Left common carotid artery plus branches (tissue), 1 donor: ENCODE data around the genes TMCC2, KLHDC8A and NUCKS1.

DNA sequence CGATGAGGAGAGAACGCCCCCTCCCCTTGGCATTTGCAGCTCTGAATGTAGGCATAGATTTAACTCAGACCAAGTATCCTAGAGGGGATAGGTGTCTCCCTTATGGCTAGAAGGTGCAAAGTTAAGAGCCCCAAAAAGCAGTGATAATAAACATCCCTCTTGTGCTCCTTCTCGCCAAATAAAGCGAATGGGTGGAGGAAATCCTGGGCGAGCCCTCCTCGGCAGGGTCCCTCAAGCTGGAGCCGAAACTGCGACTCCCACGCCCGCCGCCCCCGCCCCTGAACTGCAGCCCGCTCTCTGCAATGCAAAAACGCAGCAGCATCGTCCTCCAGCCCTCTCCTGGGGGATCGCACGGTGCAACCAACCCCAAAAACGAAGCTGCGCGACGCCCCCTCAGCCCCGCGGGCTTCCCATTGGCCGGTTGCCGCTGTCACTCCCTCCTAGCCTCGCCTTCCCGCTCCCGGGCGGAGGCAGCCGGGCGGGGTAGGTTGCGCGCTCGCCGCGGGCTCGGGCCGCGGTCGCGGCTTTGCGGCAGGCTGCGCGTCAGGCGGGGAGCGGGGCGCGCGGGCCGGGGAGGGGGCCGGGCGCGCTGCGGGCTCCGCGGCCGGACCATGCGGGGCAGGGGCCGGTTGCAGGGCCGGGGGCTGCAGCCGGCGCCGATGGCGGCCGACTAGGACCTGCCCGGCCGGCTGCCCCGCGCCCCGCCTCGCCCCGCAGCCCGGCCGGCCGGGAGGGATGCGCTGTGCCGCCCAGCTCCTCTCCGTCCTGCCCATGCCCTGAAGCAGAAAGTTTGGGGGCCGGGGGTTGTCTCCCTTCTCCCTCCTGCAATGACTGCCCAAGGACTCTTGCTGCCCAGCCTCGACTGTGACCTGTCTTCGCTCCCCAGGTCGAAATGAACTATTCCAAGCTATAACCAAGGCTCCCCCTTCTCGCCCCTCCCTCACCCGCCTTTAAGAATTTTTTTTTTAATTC lies at the start of gene TMCC2:
Gene TMCC2, plus strand, starts transcription at position 491 of the 972 bp plus-strand sequence.
- PRO-cap, result bidirectional peak, plus-strand start at position 534 of the sequence, minus-strand start at position 341 of the sequence

DNA sequence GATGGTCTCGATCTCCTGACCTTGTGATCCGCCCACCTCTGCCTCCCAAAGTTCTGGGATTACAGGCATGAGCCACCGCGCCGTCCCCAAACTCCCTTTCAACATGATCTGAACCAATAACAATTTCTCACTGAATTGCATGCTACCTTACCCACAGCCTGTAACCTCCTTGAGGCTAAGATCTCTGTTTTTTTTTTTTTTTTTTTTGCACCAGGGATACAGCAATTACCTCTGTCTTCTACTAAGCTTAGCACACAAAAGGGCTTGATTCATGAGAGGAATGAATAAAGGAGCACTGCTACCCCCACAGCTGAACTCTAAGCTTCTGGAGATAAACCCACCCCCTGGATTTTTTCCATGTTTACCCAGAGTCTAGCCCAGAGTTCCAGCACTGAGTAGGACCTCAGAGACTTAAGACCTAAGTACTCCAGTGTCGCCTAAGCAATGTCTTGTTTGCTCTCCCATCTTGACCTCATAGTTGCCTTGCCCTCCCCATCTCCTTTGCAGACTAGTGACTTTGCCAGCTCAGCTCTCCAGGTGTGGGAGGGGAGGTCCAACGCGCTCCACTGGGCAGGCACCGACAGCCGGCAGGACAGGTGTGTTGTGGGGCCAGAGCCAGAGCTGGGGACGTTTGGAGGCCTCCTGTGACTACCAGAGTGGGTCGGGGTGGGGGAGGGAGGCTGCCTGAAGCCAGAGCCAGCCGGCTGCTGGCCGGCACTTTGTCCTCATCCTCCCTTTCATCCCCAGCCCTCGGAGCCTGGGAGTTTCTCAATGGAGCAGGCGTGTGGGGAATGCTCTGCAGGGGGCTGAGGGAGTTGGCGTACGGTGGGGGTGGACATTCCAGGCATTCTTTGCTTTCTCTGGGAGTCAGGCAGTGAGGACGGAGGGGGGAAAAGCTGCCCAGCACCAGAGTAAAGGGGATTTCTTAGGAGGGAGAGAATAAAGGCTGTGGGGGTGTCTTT lies 20.5 kb downstream of the NUAK2 start:
- PRO-cap, result no peak

DNA sequence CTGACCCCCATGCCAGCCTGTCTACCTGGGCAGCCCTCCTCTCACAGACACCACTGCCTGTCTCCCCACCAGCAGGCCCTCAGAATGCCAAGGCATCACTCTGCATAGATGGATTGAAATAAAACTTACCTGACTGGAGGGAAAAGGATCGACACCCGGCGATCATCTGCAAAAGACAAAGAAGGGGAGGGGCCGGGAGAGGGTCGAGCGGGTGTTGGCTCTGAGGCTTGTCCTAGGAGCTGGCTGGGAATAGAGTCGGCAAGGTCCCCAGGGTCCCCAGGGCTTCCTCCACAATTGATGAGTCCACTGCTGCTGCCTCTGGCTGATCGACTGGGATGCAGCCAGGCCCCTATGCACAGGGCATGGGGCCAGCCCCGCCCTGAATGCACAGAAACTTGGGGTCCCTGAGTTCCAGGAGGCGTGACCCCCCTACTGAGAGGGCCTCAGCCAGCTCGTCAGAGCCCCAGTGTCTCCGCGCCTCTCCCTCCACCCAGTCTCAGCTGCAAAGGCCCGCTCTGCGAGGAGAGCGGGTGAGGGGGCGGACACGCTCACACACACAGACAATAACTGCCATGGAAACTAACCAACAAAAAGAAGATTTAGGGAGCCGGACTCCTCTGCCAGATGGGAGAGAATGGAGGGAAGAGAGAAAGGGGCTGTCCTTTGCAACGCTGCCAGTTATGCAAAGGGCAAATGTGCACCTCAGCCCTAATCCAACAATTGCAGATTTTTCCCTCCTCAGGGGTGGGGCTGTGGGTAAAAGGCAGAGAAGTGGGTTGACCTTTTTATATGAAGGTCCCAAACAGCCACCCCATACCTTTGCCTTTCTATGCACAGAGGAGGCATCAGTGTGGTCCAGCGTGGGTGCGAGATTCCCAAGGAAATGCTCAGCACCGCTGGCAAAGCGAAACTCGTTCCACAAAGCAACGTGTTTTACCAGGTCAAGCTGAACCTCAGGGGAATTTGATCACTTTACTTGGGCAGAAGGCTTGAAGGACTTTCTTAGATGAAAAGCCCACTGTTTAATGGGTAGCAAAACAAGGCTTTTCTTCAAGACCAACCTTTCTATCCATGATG lies at the start of gene KLHDC8A:
Gene KLHDC8A, minus strand, starts transcription at position 519 of the 1,077 bp plus-strand sequence.
- PRO-cap, result no peak

DNA sequence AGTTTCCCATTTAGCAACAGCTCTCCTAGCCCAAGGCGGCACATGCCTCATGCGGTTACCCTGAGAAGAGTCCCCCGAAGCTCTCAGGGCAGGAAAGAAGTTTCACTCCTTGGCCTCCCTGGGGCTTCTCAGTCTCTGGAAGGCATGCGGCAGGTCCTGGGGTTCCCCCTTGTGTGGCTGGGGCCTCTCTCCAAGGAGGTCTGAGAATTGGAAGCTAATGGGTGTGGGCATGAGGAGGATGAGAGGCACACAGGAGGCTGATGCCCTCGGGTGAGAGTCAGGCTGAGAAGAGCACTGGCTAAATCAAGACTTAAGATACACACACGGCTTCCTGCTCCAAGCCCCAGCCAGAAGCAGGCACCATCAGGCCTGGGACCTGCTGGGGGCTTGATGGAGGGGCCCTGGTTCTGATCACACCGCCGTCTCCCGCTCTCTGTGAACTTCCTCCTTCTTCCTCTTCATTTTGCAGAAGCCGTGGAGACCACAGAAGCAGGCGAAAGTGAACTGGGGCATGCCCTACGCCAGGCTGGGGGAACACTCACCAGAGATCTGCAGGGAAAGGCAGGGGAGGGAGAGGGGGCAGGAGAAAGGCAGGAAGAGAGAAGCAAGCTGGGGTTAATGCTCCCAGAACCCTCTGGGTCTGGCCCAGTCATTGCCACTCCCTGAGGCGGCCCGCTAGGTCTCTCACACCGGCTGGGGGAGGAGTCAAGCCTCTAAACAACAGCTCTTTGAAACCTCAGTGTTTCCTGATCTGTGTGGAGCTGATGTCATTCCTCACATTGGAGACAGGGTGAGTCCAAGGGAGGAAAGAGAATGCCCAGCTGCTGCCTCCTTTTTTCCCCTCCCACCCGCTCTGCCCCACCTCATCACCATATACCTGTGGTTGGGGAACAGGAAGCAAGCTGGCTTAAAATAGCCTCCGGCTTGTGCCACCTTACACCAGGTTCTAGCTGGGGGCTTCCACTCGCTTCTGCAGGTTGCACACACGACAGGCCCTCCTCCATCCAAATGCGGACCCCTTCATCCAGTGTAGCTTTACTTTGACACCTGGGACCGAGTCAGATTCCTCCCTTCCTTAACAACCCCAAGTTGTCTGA lies 15.0 kb downstream of the BLACAT1 start:
- PRO-cap, result no peak

- PRO-cap, result no peak
Observed at GRCh38 chr1:205449745-205451108, 5.6 kb downstream of the BLACAT1 start.

- PRO-cap, result no peak
Observed at GRCh38 chr1:205542330-205542907, 26.4 kb upstream of the MFSD4A start.

DNA sequence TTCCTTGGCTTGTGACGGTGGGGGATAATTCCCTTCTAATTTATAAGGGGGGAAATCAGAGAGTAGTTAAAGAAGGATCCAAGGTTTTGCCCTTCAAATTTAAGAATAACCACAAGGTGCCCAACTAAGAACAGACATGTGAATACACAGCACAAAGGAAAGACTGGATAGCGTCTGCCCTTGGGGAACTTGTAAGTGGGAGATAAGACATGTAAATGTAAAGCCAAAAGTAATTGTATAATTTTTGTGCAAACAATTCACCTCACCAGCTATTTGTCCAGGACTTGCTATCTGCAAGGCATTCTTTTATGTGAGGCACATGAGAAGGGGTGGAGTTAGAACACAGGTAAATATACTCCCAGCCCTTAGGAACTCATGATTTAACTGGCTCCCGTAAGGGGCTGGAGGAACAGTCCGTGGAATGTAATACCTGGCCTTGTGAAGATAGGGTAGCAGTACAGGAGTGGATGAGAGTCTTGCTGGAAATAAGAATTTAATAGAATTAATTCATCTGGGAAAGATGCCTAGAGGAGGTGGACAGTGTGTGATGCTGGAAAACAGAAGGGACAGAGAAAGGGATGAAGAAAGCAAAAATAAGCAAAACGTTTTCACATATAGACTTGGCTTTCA lies 3.0 kb upstream of the MFSD4A start:
- PRO-cap, result no peak

DNA sequence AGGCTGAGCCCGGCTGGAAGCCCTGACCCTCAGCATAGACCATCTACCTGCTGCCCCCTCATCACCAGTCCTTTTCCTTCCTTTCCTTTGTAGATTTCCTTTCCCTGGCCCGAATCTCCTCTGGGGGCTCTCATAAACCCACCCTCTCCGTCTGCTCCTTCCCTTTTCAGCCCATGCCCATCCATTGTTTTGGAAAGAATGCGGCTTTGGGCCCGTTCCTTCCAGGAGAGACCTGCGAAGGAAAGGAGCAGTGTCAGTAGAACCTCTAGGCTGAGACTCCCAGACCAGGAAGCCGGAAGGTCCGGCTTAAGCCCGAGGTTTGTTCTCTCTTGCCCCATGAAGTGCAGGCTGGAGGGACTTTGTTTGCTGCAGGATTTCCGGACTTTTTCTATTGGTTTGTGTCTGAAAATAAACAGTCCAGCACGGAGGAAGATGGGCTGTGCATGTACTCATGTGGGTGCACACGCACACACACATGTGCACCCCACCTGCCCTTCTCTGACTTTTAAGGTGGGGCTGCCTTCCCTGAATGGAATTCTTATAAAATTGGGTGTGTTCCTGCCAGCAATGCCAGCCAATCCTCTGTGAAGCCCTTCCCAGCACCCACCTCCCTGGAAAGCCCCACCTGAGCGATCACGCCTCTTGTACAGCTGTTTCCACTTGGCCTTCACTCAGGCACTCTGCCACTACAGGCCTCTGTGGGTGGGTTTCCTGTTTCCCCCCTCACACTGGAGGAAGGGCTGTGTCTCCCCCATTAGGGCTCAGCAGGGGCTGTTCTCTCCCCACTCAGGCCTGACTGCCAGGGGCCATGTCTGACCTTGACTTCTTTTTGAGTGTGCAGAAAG lies 13.4 kb downstream of the MFSD4A start:
- PRO-cap, result no peak

GRCh38 chr1:205629771-205630032 lies 2.1 kb downstream of the ELK4 start:
- PRO-cap, result no peak

DNA sequence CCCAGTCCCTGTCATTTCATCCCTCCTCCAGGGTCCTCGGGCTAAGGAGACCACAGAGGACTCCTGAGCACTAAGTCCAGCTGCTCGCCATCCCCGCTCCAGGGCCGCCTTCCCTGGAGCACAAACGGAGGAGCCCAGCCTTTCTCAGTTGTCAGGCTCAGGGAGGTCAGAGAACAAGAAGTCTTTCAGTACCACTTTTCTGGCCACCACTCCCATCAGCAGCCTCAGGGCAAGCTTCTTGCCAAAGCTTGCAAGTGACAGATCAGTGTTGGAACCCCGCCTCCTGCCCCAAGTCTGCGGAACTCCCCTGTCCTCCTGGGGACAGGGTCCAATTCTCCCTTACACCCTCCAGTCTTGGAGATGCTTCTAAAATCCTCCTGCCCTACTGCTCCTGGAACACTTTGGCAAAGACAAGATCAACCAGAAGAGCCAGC lies 12.1 kb downstream of the SLC45A3 start:
- PRO-cap, result no peak

DNA sequence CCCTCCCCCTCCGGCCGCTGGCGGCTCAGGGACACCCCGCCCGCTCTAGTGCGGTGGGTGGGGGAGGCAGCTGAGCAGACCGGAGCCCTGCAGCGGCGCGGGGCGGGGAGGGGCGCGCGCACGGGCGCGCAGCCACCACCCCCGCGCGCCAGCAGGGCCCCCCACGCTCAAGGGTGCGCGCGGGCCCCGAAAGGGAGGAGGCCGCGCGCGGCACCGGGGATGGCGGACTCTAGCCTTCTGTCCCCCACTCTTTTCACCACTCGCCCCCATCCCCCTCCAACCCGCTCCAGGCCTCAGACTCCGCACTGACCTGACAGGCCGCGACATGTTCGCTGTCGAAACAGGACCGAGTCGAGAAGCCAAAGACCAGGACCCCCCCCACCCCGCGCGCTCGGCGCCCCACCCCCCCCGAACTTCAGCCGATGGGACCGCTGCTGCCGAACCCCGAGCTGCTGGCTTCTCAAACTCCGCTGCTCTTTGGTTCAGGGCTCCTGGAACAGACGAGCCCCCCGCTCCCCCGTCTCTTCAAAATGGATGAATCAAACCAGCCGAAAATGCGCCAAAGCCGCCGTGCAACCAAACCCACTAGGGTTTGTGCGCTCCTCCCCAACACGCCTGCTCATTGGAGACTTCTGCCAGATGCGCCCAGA lies at the start of gene NUCKS1:
Gene NUCKS1, minus strand, starts transcription at position 536 of the 650 bp plus-strand sequence.
- PRO-cap, result unidirectional peak, plus-strand start at position 53 of the sequence; unidirectional peak, plus-strand start at position 198 of the sequence; unidirectional peak, minus-strand start at position 527 of the sequence; unidirectional peak, minus-strand start at position 624 of the sequence

GRCh38 chr1:205783763-205784563 lies 8.7 kb upstream of the RAB29 start:
- PRO-cap, result no peak

DNA sequence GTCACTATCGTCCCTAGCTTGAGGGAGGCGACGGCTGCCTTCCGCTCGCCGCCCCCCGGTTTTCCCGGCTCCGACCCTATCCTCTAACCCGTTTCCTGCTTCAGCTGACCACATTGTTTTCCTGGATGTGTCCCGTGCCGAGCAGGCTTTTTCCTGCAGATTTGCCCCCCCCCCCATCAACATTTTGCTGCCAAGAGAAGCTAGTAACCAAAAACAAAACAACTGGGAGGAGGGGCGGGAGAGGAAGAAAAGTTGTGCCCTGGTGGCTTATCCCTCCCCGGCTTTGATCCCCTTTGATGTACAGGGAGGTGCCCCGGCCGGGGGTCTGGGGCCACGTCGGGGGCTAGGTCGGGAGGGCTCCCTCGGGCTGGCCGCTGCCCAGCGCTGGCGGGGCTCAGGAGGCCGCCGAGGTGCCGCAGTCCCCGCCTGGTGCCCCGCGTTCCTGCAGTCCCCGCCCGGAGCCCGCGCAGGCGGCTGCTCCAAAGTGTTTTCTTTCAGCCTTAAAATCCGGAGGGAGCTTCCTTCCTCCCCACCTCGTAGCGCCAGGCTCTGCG lies 1.5 kb downstream of the SRGAP2 start:
- PRO-cap, result unidirectional peak, minus-strand start at position 444 of the sequence

DNA sequence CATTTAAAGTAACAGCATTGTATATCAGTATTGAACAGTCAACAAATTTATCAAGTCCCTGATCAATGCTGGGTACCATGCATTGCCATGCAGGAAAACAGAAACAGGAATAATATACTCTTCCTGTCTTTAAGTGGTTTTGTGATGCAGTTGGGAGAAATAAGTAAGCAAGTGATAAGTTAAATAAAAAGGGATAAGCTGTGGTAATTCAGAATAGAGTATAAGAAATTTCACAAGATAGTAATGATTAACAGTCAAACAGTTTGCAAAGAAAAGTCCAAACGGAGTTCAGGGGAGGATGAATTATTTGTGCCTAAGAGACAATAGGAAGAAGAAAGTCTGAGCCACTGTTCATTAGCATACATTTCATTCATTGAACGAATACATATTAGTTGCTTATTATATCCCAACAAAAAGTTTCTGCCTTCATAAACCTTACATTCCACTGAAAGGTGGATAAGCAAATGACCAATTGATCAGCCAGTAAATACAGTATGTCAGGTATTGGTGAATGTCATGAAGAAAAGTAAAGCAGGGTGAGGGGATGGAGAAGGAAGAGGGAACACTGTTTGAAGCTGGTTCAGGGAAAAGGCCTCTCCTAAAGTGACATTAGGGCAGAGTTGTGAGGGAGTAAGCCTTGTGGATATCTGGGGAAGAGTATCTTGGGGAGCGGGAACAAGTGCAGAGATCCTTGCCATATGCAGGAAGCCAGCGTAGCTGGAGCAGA lies 38.9 kb upstream of the IKBKE start:
- PRO-cap, result no peak

DNA sequence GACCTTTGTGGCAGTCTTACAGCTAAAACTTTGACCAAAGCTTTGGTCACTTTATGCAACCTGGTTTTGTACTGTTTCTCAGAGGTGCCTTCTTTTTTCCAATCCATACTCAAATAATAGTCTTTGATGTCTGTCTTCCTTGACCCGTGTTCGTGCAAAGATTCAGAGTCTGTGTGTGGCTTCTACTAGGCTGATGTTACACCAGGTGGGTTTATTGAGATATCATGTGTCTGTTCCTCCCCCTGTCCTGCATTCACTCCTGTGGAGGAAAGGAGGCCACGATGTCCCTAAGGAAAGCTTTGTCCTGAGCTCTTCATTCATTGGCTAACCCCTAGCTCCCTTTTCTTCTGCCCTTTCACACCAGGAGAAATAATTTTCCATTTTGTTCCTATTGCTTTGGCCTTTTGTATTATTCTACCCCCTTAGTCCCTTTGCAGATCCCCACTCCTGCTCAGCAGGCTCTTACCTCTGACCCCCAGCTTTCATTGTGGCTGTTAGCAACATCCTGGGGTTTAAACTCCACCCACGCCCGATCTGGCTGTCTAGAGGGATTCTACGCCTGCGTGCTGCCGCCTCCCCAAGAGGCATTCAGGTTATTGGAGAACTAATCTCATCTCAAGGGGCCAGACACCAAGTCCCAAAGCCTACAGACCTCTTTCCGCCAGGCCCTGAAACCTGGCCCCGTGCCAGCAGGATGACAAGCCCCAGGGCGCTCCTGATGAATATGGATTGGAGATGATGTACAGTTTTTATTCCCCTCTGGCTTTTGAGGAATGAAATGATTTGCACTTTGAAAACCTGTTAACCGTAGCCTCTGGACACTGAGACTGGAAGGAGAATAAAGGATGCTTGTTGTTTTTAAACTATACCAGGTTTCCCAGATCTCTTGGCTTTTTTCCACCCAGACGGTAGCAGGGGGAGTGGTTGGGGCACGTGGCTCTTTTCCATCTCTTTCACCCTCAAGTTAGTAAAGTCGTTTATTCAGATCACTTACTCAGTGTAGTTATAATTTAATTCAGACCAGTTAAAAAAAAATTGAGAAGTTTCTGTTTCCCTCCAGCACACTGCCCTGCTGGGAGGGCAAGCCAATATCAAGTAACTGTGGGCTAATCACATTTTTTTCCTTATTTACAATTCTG lies 14.6 kb upstream of the IKBKE start:
- PRO-cap, result no peak

- PRO-cap, result no peak
Observed at GRCh38 chr1:206460765-206461169, 9.5 kb upstream of the IKBKE start.

GRCh38 chr1:206507647-206508351 lies 468 bp downstream of the RASSF5 start:
- PRO-cap, result no peak

DNA sequence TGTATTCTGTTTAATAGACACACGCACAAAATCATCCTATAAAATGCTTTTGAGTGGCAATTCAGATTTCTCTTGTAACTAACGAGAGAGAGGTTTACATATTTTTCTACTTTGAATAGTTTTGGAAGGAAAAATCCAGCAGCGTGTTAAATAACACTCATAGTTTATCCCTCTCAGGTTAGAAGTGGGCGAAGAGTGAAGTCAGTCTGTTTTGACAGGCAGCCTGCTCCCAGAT lies 2.4 kb downstream of the MAPKAPK2 start:
- PRO-cap, result no peak

DNA sequence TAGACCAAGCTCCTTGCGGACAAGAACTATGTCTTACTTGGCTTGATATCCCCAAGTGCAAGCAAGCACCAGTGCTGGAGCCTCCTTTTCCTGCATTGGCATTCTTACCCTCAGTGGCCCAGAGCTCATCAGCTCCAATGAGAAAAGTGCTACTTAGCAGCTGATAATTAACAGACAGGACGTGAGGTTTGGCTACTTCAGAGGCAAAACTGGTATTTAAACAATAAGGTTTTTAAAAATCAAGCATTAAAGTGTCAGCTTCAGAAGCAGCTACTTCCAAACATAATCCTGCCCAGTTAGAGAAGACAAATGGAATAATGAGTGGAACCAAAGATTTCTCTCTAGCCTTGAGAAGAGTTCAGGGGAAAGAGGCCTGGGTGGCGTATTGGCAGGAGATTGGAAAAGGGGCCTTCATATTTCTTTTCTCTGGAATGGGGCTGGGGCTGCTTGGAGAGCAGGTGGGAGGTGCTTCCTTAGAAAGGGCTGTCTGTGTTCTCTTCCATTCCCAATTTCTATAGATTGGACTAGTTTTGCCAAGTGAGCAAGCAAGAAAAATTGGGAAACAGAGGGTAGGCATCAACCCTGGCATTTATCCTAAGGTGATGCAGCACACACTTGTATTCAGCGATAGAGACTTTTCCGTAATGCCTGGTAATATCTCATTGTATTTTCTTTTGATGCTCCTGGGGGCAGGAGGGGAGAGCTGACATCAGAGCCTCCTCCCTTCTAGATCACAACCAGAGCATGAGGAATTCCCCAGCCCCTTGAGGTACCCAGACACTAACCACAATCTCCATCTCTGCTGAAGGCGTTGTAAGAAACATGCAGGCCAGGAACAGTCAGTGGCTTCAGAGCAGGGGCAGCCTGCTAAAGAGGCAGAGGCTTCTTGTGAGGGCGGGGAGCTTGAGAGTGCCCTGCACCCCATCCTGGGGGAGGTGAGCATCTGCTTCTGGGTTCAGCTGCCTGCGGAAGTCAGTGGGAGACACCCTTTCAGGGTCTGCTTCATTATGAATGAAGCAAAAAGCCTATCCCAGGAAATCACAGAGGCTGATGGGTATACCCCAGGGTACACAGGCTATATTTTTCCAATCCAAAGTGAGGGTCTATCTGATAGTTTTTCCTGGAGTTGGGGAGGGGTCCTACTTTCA lies 18.7 kb downstream of the MAPKAPK2 start:
- PRO-cap, result no peak

- PRO-cap, result no peak
Observed at GRCh38 chr1:206711406-206711866, 26.7 kb downstream of the MAPKAPK2 start.